LHCN-M2 (cell line): ENCODE results near the gene SH2B2.

GRCh38 chr7:101857400-101857560, 39.9 kb downstream of the CUX1 start:
- RAMPAGE, long total RNA = no peak

DNA sequence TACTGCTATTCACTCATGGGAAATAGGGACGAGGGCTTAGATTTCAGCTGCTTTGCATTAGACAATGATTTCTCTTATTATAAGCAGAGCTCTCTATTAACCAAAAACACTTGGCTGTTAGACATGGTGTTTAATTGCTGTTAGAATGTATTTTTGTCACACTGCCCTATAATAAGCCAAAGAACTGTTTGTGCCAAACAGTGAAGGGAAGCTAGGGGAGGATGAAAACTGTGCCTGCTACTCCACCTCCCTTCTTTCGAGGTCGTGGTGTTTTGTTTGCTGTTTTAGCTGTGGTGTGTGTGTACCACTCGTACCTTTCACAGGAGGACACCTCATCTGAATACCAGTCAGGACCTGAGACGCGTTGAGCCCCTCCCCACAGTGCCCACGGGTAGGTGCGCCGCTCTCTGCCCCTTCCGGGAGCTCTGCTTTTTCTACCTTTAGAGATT, 57.9 kb downstream of the CUX1 start:
- RAMPAGE, long total RNA = no peak

DNA sequence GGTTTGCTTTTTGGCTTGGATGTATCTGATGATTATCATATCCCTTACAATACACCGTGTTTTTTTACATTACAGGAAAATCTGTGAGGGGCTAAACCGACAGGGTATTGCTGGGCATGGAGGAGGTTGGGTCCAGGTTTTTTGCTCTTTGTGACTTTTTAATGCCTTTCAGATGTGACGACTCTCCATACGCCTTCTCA, 95.2 kb downstream of the CUX1 start:
- RAMPAGE, long total RNA = no peak

DNA sequence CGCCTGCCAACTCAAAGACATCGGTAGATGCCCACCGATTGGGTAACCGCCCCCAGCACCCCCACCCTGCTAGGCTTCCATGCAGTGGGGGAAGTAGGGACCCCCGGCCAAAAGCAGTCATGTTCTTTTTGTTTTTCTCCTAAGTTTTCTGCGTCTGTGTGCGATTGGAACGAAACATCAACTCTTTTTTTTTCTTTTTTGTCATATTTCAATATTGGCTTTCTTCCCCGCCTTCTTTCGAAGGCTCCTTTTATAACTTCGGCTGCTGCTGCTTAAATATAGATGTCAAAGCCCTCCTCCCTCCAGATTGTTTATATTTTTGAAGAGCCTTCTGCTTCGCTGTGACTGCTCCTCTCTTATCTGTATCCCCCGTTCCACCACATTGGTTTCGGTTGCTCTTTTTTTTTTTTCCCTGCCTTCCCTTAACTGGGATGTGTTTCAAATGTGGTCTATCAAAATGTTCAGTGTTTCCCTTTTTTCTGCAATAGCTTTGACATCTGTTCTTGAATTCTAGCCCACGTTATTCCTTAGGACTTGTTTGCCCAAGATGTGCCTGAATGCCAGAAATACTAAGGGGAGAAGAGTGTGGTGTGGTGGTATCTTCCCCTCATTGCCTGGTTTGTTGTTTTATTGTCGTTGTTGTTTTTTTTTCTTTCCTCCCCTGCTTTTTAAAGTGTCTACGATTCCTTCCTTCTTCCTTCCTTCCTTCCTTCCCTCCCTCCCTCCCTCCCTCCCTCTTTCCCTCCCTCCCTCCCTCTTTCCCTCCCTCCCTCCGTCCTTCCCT, 96.4 kb downstream of the CUX1 start:
- RAMPAGE, long total RNA = no peak

- RAMPAGE, long total RNA = no peak
Observed at GRCh38 chr7:102097308-102097639, 189.4 kb upstream of the SH2B2 start.

DNA sequence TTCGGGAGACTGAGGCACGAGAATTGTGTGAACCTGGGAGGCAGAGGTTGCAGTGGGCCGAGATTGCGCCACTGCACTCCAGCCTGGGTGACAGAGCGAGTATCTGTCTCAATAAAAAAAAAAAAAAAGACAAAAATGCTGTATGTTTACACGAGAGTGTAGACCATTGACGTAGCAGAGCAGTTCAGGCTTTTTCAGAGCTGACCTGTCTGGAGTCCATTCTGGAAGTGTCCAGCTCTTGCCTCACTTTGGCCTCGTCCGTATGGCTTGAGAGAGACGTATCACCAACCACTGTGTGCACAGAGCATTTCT, 184.9 kb upstream of the SH2B2 start:
- RAMPAGE, long total RNA = no peak

DNA sequence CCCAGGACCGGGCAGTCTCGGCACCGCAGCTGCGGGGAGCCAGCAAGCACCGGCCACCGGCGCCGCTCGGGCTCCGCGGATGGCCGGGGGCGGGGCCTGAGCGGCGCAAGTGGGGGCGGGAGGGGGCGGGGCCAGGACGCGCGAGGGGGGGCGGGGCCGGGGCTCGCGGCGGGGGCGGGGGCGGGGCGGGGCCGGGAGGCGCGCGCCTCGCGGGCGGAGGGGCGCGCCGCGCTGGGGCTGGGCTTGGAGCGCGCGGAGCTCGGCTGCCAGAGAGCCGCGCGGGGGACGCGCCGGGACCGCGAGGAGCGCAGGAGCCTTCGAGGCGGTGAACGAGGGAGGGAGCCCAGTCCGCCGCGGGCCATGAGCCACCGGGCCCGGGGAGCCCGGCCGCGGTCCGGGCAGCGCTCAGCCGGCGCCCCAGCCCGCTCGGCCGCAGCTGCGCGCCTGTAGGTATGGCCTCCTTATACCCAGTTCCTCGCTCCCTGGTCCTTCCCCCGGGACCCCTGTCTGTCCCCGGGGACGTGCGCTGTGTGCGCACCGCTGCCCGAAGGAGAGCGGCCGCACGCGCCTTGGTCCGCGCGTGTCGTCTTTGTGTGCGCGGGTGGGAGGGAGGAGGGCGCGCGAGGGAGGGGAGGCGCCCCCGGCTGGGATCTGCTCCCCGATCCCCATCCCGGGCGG, at the start of gene SH2B2:
Gene SH2B2, plus strand, starts transcription at position 224 of the 678 bp plus-strand sequence.
- RAMPAGE, long total RNA = no peak

DNA sequence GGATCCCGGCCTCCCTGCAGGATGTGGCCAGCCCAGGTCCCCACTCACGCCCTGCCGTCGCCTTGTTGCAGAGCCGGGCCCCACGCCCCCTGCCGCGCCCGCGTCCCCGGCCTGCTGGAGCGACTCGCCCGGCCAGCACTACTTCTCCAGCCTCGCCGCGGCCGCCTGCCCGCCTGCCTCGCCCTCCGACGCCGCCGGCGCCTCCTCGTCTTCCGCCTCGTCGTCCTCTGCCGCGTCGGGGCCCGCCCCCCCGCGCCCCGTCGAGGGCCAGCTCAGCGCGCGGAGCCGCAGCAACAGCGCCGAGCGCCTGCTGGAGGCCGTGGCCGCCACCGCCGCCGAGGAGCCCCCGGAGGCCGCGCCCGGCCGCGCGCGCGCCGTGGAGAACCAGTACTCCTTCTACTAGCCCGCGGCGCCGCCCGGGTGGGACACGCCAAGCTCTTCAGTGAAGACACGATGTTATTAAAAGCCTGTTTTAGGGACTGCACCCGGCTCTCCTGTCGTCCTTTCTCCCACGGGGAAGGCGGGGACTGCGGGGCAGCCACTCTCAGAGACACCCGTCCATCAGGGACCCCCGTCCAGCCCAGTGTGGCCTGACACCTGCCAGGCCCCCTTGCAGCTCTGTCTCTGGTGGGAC, 34.7 kb downstream of the SH2B2 start:
- RAMPAGE, long total RNA = no peak

DNA sequence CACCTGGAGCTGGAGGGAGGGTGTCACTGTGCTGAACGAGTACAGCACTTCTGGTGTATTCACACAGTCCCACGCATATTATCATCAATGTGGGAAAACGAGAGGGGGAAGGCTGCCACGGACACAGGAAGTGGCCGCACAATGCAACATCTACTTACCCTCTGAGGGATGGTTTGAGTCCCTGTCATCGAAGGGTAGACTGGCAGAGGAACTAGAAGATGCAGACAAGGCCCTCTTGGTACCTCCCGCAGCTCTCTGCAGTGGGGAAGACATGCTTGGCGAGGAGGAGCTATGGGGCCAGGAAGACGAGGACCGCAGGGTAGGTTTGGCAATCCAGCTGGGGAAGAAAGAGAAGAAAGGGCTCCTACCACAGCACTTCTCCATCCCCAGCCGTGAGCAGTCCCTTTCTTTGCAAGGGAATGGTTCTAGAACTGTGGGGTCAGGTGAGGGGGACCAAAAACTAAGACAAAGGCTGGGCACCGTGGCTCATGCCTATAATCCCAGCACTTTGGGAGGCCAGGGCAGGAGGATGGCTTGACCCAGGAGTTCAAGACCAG, 26.9 kb downstream of the SPDYE6 start:
- RAMPAGE, long total RNA = no peak

- RAMPAGE, long total RNA = no peak
Observed at GRCh38 chr7:102383744-102384402, 12.3 kb upstream of the PRKRIP1 start.

GRCh38 chr7:102424631-102425191, 8.7 kb upstream of the ORAI2 start:
- RAMPAGE, long total RNA = no peak

DNA sequence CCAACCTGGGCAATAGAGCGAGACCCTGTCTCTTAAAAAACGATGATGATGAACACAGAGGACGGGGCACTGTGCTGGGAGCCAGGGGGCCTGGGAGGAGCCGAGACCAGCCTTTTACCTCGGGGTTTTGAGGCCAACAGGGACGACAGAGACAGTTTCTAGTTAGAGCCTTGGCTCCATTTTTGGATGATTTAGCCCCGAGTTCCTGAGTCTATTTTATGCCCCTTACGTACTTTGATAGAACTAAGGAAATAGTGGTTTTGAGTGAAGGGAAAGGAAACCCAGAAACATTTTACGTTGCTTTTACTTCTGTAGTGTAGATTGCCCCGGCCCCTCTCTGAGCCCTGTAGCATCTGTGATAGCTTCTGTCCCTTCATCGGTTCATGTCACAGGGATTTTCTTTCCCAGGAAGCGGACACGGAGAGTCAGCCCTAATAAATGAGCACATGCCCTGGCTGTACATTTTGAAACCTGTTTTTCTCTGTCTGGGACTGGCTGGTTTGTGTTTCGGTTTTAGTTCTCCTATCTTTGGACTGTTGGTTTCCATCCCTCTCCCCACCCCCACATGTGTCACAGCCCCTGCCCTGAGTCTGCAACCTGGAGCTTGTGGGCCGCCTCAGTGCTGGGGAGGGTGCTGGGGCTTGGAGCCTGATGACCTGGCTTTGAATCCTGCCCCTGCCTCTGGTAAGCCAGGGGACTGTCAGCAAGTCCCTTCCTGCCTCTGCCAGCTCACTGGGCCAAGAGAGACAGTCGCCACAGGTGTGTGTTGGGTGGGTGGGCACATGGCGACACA, 7.0 kb upstream of the ORAI2 start:
- RAMPAGE, long total RNA = no peak

DNA sequence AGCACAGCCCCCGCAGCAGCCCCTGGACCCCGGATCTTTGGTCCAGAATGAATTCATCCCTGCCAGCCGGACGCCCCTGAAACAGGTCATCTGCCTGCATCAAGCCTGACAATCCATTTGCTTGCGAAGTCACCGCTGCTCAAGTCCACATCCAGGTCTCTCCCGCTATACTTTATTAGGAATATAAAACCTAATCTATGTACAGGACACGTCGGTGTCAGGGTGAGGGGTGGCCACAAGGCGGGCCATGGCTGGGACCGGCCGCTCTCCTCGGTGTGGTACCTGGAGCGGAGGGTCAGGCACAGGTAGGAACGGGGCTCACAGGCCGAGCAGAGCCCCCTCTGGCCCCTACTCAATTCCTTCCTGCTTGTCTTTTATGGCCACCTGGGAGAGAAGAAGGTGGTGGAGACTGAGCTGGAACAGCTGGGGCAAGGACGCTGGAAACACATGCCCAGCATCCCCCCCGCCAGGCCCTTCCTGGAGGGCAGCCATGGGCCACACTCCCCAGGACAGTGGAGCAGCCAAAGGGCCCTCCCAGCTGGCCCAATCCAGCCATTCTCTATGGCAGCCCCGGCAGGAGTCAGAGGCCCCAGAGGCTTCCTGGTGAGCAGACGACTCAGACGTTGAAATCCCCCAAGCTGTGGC, 5.3 kb downstream of the POLR2J start:
- RAMPAGE, long total RNA = no peak

- RAMPAGE, long total RNA = no peak
Observed at GRCh38 chr7:102781471-102782206, 32.8 kb downstream of the FAM185A start.

GRCh38 chr7:102791294-102791692, 42.5 kb downstream of the FAM185A start:
- RAMPAGE, long total RNA = no peak

DNA sequence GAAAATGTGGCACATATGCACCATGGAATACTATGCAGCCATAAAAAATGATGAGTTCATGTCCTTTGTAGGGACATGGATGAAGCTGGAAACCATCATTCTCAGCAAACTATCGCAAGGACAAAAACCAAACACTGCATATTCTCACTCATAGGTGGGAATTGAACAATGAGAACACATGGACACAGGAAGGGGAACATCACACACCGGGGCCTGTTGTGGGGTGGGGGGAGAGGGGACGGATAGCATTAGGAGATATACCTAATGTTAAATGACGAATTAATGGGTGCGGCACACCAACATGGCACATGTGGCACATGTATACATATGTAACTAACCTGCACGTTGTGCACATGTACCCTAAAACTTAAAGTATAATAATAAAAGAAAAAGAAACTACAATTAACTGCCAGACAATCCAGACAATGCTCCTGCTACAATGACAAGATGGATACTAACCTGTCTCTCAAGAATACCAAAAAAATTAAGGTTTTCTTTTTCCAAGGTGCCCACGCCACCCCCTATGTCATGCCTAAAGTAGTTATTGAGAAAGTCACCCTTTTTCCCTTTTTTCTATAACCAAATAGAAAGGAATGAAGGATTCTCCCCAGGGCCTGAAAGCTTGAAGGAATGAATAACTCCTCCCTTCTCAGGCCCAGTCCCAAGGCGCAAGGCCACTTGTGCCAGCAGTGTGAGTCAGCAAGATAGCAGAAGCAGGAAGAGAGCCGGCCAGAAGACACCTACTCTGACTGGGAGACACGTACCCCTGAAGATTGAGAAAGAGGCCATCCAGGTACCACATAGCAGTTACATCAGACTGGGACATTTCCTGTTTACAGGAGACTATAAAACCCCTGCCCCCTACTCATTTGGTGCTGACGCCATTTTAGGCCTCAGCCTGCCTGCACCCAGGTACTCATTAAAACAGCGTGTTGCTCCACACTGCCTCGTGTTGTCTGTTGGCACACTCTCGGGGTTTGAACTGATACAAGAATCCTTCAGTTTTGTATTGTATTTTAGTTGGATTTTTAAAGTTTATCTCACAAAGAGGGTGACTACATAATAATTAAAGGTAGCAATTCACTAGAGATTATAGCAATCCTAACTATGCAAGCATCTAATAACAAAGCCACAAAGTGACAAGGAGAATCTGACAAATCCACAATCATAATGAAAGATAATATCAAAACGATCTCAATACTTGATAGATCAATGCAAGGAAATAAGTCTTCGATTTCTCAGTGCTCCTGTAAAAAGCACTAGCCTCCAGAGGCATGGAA, 65.4 kb downstream of the LRRC17 start:
- RAMPAGE, long total RNA = no peak

- RAMPAGE, long total RNA = no peak
Observed at GRCh38 chr7:103113178-103113635, 35.7 kb downstream of the NAPEPLD start.

- RAMPAGE, long total RNA = no peak
Observed at GRCh38 chr7:103122884-103123647, 25.8 kb downstream of the NAPEPLD start.

DNA sequence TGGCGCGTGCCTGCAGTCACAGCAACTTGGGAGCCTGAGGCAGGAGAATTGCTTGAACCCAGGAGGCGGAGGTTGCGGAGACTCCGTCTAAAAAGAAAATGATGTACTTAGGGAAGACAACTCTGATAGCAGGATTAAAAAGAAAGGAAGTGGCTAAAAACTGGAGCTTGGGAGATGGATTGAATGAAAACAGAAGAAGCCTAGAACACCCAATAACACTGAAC, 17.0 kb downstream of the NAPEPLD start:
- RAMPAGE, long total RNA = no peak

DNA sequence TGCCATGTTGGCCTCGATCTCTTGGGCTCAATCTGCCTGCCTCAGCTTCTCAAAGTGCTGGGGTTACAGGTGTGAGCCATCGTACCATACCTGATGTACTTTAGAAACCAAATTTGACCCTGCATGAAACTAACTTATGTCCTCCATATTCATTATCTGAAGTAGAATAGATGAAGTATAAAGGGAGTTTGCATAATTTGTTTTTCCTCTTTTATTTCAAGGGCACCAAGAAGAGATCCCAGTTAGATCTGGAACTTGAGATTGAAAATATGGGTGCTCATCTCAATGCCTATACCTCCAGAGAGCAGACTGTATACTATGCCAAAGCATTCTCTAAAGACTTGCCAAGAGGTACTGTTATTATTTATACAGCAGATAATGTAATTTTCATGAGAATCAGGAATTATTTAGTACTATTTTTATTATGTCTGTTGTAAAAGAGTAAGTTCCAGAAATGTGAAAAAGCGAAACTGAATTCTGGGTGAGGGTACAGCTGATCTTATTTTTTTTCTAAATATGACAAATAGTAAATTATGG, 2.8 kb downstream of the PMPCB start:
- RAMPAGE, long total RNA = no peak